SK-N-SH (cell line): ENCODE measurements around a stretch of chr3.

DNA sequence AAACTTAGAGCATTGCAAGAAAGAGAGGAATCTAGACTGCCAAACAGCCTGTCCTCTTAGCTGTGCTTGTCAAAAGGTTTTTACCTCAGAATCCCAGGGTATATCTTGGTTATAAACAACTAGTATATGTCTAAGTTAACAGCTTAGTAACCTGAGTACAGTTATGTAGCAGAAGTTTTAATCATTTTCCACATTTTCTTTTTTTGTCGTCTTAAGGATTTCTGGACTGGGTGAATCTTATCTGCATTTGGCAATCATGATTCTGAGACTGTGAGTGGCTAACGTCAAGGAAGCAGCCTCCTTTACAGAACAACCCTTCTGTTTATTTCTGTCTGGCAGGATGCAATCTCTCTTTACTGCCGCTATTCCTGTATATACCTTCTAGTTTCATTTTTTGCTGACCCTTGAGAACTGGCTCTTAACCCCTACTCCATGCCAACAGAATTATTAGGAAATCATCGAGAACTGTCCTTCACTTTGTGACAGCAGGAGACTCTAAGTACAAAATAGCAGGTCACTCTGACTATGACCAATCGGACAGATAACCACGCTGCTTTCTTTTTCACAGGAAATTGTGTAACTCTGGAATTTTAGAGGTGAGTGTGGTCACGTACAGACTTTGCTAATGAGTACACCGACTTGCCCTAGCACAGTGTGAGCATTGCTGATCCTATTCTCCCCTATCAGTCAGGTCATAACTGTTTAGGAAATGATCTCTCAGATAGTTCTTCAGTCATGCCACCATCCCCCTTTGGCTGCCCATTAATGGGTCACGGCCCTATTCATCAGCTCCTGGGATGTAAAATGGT, 3.4 kb upstream of the CP start:
- RRBS: no CpG with 5 or more reads among the region's 9 CpGs
CAGE:
- cytosol, long polyA plus RNA: no peak
- long polyA plus RNA: no peak
- nucleus, long polyA plus RNA: no peak

DNA sequence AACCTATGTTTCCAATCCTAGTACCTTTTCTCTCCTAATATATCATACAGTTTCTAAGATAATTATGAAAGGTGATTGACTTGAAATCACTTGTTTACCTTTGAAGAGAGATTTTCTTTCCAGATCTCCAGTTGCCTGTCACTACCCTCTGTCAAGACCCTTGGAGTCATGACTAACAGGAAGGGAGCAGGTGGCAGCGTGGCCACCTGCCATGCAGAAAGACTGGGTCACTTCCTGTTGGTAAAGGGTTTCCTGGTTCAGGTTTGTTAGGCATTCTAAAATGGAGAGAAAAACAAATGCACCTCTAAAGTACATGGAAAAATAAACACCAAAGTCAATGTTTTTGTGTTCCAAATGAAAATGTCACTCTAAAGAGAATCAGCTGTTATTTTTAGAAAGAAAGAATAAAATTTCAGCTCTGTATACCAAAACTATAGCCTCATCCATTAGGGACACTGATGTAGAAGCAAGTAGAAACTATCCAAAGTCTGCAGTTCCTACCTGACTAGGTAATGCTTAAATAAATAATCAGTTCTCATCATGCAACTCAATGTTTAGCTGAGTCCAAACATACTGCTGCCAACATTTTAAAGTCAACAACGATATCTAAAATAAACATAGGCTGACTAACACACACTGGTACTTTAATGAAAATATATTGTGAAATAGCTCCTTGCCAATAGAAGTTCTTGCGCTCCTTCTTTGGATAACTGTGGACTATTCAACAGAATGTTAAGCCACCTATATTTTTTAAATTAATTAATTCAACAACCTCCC, 23.9 kb upstream of the TM4SF1 start:
- RRBS: no CpG with 5 or more reads among the region's 3 CpGs
CAGE:
- cytosol, long polyA plus RNA: no peak
- long polyA plus RNA: no peak
- nucleus, long polyA plus RNA: no peak

GRCh38 chr3:149442743-149443155, 31.7 kb upstream of the TM4SF4 start:
- RRBS: no CpG with 5 or more reads among the region's 2 CpGs
CAGE:
- cytosol, long polyA plus RNA: no peak
- long polyA plus RNA: no peak
- nucleus, long polyA plus RNA: no peak

GRCh38 chr3:149494117-149494528, 19.6 kb downstream of the TM4SF4 start:
- RRBS: no CpG with 5 or more reads among the region's 6 CpGs
CAGE:
- cytosol, long polyA plus RNA: no peak
- long polyA plus RNA: no peak
- nucleus, long polyA plus RNA: no peak

DNA sequence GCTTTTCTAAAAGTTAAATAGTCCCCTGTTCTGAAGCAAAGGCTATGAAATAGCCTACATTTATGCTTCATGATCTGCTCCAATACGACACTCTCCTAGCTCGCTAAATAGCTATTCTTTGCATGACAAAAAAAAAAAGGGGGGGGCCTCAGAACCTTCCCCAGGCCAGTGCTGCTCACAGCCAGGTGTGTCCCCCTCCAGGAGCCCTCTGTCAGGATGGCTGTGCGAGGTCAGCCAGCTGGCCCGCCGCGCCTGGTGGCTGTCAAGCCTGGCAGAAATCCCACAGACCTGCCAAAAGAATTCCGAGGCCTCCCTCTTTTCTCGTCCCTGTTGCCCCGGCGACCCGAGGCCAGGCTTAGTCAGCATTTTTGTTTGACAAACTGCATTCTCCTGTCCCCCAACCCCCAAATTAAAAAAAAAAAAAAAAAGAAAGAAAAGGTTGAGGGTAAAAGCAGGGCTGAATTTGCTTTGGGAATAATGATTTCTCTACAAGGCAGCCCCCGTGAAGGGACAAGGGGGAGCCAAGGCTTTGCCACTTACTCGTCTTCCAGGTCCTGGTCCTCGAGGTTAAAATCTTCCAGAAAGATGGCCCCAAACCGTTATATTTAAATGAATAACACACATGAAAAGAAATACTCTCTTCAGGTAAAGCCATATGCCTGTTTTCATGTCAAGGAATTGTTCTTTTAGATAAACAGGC, 62.0 kb downstream of the TM4SF4 start:
- RRBS: no CpG with 5 or more reads among the region's 15 CpGs
CAGE:
- cytosol, long polyA plus RNA: no peak
- long polyA plus RNA: no peak
- nucleus, long polyA plus RNA: no peak

- RRBS: no CpG with 5 or more reads among the region's 3 CpGs
CAGE:
- cytosol, long polyA plus RNA: no peak
- long polyA plus RNA: no peak
- nucleus, long polyA plus RNA: no peak
Measured at GRCh38 chr3:149781344-149781617, 11.1 kb downstream of the ANKUB1 start.

- RRBS: no CpG with 5 or more reads among the region's 4 CpGs
CAGE:
- cytosol, long polyA plus RNA: no peak
- long polyA plus RNA: no peak
- nucleus, long polyA plus RNA: no peak
Measured at GRCh38 chr3:149816768-149817551, 3.9 kb downstream of the RNF13 start.

DNA sequence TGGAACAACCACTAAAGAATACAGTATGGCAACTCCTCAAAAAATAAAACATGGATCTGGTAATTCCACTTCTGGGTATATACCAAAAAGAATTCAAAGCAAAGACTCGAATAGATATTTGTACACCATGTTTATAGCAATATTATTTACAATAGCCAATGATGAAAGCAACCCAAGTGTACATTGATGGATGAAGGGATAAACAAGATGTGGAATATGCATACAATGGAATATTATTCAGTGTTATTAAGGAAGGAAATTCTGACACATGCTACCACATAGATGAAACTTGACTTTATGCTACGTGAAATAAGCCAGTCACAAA, 55.3 kb downstream of the PFN2 start:
- RRBS: no CpG with 5 or more reads among the region's 2 CpGs
CAGE:
- cytosol, long polyA plus RNA: no peak
- long polyA plus RNA: no peak
- nucleus, long polyA plus RNA: no peak

DNA sequence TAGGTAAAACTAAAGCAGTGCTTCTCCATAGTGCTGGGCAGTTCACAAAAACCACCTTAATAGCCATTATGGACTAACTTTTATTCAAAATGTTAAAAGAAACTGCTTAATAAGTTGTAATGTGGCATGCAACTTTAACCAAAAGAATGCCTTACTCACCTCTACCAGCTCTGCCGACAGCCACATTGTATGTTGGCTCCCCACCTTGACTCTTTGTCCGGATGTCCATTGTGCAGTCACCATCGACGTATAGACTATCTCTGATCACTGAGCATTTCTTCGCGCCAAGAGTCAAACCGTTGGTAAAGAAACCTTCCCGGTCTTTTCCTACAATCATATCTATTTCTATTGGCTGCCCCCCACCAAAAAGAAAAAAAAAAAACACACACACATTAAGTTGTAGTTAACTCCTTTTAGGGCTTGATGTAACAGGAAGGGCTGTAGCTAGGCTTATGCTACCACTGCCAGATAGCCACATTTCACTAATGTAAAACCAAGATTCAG, 2.4 kb downstream of the PFN2 start:
- RRBS: 6% methylated on average over 5 of the region's 8 CpGs
CAGE:
- cytosol, long polyA plus RNA: no peak
- long polyA plus RNA: no peak
- nucleus, long polyA plus RNA: no peak

DNA sequence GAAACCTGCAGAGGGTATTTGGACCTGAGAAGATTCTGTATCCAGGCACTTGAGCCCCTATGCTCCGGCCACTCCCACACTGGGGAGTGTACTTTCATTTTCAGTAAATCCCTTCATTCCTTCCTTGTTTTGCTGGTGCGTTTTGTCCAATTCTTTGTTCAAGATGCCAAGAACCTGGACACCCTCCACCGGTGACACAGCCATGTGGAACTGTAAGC, 68.3 kb upstream of the PFN2 start:
- RRBS: no CpG with 5 or more reads among the region's 3 CpGs
CAGE:
- cytosol, long polyA plus RNA: no peak
- long polyA plus RNA: no peak
- nucleus, long polyA plus RNA: no peak

GRCh38 chr3:150183906-150184498, 213.3 kb upstream of the PFN2 start:
- RRBS: no CpG with 5 or more reads among the region's 26 CpGs
CAGE:
- cytosol, long polyA plus RNA: no peak
- long polyA plus RNA: no peak
- nucleus, long polyA plus RNA: no peak

DNA sequence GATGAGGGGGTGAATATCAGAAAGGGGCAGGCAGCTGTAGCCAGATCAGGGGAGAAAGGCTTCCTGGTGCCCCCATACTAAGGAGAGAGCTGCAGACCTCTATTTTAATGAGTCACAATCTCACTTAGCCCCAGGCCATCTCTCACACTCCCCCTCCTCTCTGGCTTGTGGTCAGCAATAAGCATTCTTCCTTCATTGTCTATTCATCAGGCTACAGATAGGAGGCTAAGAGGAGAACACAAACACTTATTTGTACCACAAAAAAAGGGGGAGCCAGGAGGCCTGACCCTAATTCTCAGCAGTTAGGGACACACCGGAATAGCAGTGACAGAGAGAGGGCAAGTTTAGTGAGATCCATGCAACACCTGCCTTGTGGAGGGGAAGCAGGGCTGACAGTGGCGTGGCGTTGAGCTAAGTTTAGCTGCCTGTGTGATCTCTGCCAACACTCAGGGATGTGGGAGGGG, 192.0 kb upstream of the TSC22D2 start:
- RRBS: no CpG with 5 or more reads among the region's 3 CpGs
CAGE:
- cytosol, long polyA plus RNA: no peak
- long polyA plus RNA: no peak
- nucleus, long polyA plus RNA: no peak

- RRBS: no CpG with 5 or more reads among the region's 6 CpGs
CAGE:
- cytosol, long polyA plus RNA: no peak
- long polyA plus RNA: no peak
- nucleus, long polyA plus RNA: no peak
Measured at GRCh38 chr3:150237384-150238001, 170.6 kb upstream of the TSC22D2 start.

DNA sequence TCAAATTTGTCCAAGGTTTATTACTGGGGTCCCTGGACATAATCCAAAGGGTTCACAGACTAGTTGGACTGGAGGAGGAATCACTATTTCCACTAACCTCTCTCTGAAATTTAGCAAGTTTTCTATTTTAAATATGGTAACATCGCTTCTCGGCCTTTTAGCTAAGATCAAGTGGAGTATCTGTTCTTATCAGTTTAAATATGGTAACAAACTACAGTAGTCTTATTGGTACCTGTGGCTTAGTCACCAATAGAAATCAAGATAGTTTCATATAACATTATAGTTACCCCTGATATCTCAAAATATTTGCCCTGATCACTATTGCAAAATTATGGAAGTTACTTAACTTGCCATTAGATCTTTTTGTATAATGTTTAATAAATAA, 166.5 kb upstream of the TSC22D2 start:
- RRBS: no CpG with 5 or more reads among the region's 2 CpGs
CAGE:
- cytosol, long polyA plus RNA: no peak
- long polyA plus RNA: no peak
- nucleus, long polyA plus RNA: no peak

GRCh38 chr3:150255219-150255983, 152.7 kb upstream of the TSC22D2 start:
- RRBS: no CpG with 5 or more reads among the region's 5 CpGs
CAGE:
- cytosol, long polyA plus RNA: no peak
- long polyA plus RNA: no peak
- nucleus, long polyA plus RNA: no peak

GRCh38 chr3:150278990-150279244, 129.2 kb upstream of the TSC22D2 start:
- RRBS: no CpG with 5 or more reads among the region's 5 CpGs
CAGE:
- cytosol, long polyA plus RNA: no peak
- long polyA plus RNA: no peak
- nucleus, long polyA plus RNA: no peak

GRCh38 chr3:150407007-150407589, 1.0 kb upstream of the TSC22D2 start:
- RRBS: no CpG with 5 or more reads among the region's 10 CpGs
CAGE:
- cytosol, long polyA plus RNA: no peak
- long polyA plus RNA: no peak
- nucleus, long polyA plus RNA: no peak

DNA sequence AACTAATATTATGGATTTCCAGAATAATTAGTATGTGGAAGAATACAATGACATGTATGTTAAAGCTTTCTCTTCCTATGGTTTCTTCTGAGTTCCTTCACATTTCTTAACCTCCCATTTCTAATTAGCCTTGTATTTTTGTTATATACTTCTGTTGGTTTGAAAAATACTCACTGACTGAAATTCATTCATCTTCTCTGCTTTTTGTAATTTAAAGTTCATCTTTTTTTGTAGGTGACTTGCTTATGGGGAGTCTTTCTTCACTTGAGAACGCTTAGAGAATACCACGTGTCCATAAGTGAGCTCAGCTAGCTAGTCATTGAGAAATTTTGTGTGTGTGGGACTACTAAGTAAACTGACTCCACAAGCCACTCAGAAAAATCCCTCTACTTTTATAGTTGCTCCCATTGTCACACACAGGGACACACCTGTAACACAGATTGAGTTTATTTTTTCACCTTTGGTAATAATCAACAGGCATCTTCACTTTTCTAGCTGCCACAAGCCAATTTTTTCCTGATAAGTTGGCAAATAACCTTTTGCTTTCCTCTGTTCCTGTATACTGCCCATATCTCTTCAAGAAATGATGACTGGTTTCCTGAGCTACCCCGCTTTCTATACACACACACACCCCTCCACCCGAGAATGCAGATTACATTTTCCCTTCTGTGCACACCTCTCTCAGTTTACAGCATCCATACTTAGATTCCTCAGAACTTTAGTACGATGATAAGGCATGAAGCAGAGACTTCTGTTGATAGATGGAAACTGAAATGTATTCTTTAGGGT, 4.5 kb downstream of the TSC22D2 start:
- RRBS: no CpG with 5 or more reads among the region's 5 CpGs
CAGE:
- cytosol, long polyA plus RNA: no peak
- long polyA plus RNA: no peak
- nucleus, long polyA plus RNA: no peak

- RRBS: no CpG with 5 or more reads among the region's 6 CpGs
CAGE:
- cytosol, long polyA plus RNA: no peak
- long polyA plus RNA: no peak
- nucleus, long polyA plus RNA: no peak
Measured at GRCh38 chr3:150607262-150607839, 4.2 kb downstream of the SELENOT start.

DNA sequence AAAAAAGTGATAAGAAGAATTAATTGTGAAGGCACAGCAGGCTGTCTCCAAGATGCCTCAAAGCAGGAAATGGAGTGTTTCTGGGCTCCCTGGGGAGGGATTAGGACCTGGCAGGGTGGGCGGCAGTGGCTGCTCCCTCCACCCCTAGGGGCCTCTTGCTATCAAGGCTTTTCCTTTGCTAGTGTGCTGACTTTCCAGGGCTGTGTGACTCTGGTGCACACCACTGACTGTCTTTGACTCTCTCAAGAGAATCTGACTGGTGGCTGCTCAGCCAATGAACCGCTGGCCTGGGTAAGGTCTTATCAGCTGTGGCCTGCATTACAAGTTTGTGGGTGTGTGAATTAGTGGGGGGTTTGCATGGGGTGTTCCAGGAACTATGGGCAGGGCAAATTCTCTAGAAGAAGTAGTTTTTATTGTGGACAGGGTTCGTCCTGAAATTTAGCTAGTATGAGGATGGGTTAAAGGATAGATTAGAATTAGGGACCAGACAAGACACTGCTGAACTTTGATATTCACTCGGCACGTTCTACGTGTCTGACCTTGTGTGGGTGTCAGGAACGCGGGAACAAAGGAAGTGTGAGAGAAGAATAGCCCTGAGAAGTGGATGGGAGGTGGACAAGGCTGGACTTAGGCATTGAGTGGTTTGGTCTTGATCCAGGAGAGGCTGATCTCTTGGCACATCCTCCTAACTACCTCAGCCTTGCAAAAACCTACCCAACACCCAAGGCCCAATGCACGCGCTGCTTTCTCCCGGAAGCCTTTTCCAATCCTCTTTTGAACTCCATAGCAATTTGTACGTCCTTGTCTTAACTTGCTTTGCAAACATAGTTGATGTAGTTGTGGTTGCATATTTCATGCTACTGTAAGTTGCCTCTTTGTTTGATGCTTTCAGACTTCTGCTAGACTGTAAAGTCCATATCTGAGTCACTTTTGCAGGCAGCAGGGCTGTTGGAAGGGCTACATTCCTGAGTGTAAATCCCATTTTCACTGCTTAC, 29.3 kb downstream of the SIAH2 start:
- RRBS: no CpG with 5 or more reads among the region's 12 CpGs
CAGE:
- cytosol, long polyA plus RNA: no peak
- long polyA plus RNA: no peak
- nucleus, long polyA plus RNA: no peak